Measurements from ENCODE around the genes TUFT1, LCE5A and LCE4A.

DNA sequence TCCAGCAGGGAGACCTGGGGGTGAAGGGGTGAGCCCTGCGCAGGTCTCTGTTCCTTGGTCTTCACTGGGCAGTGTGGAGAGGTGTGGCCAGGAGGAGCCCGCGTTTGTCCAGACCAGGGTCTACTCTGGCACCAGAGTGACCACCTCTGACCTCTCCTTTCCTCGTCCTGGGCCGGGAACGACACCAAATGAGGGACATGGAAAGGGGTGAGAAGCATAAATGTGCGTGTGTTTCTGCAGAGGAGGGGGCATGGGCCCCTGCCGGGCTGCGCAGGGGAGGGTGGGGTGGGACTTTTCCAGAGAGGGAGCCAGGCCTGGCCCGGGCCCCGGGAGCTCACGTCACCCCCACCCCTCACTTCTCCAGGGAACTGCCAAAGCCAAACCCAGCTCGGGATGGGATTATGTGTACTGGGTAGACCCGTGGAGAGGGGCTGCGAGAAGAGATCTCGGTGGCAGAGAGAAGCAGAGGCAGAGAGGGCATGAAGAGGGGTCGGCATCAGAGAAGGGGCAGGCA lies 919 bp downstream of the ADAMTSL4 start:
- PRO-cap, result bidirectional peak, plus-strand start at position 424 of the sequence, minus-strand start at position 252 of the sequence

DNA sequence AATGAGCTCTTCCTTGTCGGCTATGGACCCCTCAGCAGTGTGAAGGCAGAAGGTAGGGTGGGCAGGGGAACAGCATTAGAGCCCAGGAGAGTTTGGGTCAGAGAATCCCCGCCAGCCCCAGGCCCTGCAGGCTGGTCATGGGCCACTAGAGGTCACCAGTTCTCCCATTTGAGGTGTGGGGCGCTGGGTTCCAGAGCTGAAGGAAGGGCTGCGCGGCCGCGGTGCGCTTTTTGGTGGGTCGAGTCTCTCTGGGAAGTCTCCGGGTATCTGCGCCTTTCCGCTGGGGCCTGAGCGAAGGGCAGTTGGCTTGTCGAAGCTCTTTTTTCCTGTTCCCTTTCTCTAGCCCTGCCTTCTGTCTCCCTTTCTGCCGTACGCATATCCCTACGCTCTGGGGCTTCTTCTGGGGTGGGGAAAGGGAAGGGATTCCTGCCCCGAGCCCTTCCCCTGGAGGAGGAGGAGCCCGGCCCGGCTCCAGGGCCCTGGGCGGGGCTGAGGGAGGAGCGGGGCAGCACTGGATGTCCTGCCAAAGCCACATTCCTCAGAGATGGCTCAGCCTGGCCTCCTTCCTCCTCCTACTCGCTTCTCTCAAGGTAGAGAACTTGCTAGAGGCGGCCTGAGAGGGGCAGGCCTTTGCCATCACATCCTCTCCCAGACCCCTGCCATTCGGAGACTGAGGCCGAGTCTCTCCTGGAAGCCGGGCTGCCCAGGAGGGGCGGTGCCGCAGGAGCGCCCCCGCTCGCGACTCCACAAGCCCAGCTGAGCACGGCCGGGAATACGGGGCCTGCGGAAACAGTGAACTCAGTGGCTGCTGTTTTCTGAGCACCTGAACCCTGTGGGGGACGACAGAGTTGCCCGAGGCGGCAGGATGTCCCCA lies 12.0 kb downstream of the ADAMTSL4 start:
- PRO-cap, result bidirectional peak, plus-strand start at position 176 of the sequence, minus-strand start at position 250 of the sequence; bidirectional peak, plus-strand start at position 541 of the sequence, minus-strand start at position 402 of the sequence

DNA sequence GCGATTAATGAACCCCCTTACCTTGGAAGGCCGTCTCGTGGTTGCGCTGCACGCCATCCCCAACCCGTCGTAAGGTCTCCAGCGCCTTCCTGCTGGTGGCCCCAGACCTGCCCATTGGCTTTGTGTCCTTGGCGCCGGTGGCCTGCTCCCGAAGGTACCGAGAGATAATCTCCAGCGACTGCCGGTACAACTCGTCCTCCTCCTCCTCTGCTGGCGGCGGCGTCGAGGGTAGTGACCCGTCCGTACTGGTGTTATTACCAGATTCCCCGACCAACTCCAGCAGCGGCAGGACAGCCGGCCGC lies 637 bp downstream of the MCL1 start:
- PRO-cap, result no peak

- PRO-cap, result no peak
Observed at GRCh38 chr1:150582479-150583111, 3.2 kb upstream of the MCL1 start.

- PRO-cap, result no peak
Observed at GRCh38 chr1:150808691-150809487, 829 bp upstream of the CTSK start.

DNA sequence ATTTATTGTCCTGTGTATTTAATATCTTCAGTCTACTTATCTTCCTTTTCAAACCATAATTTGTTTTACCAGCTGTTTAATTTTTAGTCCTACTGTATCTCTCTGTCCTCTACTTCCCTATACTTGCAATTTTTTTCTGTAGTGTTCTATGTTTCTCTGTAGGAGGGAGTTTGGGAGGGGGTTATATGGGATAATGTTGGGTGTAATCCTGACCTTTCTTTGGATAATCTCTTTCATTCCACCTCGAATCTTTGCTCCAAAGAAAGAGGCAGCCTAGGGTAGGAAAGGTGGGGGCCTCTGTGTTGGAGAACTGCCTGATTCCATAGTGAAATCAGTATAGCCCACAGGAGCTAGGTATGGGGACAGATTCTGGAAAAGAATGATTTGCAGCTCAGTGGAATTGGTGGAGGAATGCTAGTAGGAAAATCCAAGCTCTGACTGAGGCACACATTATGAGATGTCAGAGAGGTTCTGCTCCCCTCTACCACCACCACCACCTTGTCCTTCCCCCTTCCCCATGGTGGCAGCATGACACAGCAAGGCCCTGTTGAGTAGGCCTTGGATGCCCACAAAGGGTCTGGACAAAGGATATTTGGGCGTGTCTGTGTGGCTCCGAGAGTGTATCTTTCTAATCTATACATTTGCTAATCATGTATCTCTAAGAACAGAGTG lies 739 bp downstream of the MLLT11 start:
- PRO-cap, result no peak

DNA sequence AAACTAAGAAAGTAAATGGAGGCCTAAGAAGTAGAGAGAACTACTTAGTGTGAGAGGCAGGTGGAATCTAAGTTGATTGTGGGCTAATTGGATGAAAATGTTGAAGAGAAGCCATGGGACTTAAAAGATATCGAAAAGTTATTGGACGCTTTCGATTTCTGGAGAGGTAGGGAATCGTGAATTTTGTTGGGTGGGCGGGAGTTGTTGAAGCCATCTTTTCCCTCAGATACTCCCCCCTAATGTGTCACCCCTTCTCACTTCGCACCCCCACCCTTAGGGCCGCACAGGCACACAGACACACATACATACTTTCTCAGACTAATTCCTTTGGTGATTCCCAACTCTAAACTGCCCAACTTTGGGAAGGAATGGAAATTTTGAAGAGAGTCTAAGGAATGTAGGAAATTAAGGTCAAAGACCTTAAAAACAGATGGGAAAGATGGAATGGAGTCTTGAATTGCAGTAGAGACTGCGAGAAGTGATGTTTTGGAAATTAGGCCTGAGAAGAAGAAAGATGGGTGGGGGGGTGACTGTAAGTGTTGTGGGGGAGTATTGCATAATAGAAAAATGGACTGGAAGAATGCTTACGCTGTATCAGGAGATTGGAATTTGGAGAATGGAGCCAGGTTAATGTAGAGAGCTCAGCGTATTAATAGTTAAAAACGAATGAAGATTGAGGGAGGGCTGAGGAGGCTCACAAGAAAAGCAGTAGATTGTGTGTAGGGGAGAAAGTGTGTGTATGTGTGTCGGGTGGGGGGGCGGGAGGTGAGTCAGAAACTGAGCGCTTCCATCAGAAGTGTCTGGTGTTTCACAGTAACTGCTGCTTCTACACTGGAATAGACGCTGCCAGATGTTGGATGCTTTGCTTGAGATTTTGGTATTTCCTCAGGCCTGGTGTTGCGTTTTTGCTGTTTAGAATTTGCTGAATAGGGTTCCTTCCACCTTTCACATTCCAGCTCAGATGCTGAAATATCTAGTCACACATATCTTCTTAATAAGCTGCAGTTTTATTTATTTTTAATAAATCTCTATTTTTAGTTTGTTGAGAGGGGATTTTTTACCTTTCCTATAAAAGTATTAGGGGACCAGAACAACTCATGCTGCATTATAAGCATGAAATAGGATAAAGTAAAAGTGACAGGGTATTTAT lies 1.7 kb downstream of the PIP5K1A start:
- PRO-cap, result unidirectional peak, minus-strand start at position 483 of the sequence

GRCh38 chr1:151365420-151365930 lies 7.0 kb downstream of the SELENBP1 start:
- PRO-cap, result no peak

GRCh38 chr1:151410810-151411525 lies 11.6 kb downstream of the PSMB4 start:
- PRO-cap, result no peak

DNA sequence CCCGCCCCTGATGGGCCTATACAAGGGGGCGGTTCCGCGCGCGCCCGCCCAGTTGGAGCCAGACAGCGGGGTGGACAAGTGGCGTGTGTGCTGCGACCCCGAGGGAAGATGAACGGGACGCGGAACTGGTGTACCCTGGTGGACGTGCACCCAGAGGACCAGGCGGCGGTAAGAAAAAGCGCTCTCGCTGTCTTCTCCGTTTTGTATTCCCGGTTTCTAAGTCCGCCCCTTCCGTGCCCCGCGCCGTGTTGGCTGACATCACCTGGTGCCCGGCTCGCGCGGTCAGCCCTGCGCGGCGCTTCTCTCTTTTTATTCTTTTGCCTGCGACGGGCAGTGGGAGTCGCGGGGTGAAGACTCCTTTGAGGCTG lies at the start of gene TUFT1:
Gene TUFT1 (plus strand): TSS at position 51 of the 368 bp plus-strand sequence.
- PRO-cap, result bidirectional peak, plus-strand start at position 51 of the sequence, minus-strand start outside the sequence

DNA sequence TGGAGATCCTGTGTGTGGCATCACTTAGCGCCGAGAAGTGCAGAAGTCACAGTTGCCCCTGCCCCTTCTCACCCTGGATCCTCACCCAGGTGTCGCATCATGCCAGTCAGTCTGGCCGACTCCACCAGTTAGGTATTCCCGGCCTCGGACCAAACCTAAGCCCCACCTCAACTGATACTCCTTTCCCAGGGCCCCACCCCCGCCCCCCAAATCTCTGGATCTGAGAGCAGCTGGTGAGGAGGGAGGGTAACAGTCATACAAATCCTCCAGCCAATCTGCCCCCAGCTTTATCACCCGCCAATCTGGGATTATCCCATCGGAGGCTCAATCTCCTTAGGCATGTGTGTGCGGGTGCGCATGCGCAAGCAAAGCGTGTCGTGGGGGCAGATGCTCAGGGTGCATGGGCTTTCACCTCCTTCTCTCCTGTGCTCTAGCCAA lies 5.3 kb downstream of the CELF3 start:
- PRO-cap, result no peak

DNA sequence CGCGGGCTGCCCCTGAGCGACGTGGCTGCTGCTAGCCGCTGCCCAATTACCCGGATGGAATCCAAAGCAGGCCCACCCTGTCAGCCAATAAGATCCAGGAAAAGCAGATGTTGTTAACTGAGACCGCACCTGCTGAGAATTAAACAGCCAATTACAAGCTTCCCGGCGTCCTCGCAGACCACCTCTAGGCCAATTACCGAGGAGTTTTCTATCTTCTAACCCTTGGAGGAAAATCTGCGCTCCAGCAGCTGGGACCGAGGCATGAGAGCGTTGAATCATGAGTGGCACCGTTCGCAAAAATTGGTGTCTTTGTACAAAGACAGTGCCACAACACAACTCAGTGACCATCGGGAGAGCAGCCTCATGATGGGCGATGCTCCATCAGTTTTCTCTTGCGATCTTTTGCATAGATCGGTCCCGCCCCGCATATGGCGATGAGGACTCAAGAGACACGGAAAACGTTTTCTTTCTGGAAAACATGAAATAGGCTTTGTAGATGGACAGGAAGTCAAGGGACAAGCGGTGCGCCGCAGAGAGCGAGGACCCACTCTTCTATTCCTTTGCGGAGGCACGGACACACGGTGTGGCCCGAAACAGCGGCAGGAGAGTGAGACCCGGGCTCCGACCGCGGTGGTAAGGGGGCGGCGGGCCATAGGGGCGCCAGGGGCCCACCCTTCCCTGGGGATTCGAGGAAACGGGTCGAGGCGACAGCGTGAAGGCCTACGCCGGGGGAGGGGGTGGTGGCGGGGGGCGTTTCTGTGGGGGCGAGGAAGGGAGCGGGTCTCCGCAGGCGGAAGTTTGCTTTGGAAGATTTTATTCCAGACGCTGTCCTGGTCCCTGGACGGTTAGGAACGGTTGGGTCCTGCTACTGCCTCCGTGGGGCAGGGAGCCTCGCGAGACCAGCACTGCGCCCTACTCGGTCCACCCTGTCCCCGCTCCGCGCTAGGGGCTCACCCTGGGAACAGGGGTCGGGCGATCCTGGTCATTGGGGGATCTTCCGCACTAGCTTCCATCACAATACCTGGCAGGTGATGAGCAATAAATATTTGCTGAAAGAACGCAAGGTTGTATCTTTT lies 651 bp upstream of the TDRKH start:
- PRO-cap, result bidirectional peak, plus-strand start at position 218 of the sequence, minus-strand start outside the sequence; bidirectional peak, plus-strand start at position 343 of the sequence, minus-strand start at position 301 of the sequence; unidirectional peak, plus-strand start at position 343 of the sequence; unidirectional peak, minus-strand start at position 847 of the sequence

DNA sequence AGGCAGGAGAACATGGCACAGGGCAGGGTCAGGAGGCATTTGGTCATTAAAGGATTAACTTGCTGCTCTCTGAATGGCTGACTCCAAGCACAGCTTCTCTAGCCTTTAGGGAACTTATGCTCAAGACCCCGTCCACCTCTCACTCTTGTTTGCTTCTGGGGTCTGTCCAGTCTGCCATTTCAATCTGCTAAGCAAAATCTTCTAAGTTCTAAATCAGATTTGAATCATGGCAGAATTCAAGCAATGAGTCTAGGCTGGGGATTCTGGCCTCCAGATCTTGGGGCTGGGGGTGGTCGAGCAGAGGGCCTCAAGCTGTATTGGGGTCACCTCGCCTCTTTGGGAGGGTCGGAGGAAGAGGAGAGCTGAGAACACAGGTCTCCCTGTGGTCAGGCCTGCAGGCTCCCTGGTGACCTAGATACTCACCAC lies 10.3 kb upstream of the LINGO4 start:
- PRO-cap, result no peak

- PRO-cap, result bidirectional peak, plus-strand start at chr1:151970873, minus-strand start at chr1:151970764
Observed at GRCh38 chr1:151970699-151970998, 23.0 kb downstream of the S100A10 start.

GRCh38 chr1:151980066-151981070 lies 13.3 kb downstream of the S100A10 start:
- PRO-cap, result unidirectional peak, minus-strand start at chr1:151980363

- PRO-cap, result bidirectional peak, plus-strand start at chr1:152035972, minus-strand start at chr1:152035976
Observed at GRCh38 chr1:152035845-152036228, 967 bp downstream of the S100A11 start.

DNA sequence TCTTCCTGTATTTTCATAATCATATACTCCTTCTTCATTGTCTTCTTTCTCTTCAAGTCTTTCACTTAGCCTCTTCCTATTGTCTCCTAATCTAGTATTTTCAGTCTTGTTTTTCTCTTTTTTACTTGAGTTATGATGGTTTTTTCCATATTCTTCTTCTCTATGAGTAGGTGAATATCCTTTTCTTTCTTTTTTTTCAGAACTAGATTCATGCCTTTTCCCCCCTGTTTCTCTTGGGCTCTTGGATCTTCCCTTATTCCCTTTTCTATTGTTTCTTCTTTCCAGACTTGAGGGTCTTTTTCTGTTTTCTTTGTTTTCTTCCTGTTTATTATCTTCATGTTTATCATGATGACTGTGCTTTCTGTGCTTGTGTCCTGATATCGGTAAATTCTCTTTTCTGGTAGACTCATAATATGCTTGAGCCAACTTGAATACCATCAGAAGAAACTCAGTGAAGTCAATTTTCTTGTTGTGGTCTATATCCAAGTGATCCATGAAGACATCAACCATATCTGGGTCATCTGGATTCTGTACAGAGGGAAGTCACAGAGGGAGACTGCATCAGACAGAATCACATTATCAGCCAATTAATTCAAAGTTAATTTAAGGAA lies 10.7 kb downstream of the FLG start:
- PRO-cap, result no peak

DNA sequence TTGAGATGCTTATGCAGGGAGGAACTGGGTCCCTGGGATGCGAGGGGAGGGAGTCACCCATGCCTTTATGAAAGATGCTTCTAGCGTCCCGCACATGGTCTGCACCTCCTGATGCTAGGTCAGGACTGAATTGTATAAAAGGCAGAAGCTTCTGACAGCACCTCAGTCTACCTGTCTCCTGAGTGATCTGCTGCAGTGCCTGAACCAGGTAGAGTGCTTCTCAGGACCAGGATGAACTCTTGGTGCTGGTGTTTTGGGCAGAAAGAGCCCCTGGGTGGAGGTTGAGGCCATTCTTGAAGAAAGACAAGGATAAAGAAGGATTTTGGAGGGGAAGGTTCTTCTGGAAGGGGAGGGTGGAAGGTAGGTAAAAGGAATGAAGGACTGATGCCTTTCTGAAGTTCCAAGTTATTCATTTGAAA lies at the start of gene LCE5A:
Gene LCE5A (plus strand): TSS at position 165 of the 419 bp plus-strand sequence.
- PRO-cap, result no peak

- PRO-cap, result unidirectional peak, plus-strand start at chr1:152613343
Observed at GRCh38 chr1:152613262-152613528, 416 bp upstream of the LCE3B start.

- PRO-cap, result no peak
Observed at GRCh38 chr1:152707710-152708201, at the start of gene LCE4A. LCE4A (plus strand) TSS chr1:152708160.

Data from rectum (tissue), 1 donor.